Spinal cord (tissue), 3 donors: ENCODE data around the genes LRRC3C, KRT222 and KRT39.

GRCh38 chr17:39927466-39928444, at the start of gene LRRC3C:
LRRC3C (plus strand) TSS chr17:39927732.
- PRO-cap = no peak
- RAMPAGE, long total RNA = start-site peak on the minus strand at chr17:39927509-39927609, 721 and 513 reads in 2 replicates

GRCh38 chr17:40104351-40105317, 4.2 kb upstream of the NR1D1 start:
- PRO-cap = no peak
- RAMPAGE, long total RNA = no peak

DNA sequence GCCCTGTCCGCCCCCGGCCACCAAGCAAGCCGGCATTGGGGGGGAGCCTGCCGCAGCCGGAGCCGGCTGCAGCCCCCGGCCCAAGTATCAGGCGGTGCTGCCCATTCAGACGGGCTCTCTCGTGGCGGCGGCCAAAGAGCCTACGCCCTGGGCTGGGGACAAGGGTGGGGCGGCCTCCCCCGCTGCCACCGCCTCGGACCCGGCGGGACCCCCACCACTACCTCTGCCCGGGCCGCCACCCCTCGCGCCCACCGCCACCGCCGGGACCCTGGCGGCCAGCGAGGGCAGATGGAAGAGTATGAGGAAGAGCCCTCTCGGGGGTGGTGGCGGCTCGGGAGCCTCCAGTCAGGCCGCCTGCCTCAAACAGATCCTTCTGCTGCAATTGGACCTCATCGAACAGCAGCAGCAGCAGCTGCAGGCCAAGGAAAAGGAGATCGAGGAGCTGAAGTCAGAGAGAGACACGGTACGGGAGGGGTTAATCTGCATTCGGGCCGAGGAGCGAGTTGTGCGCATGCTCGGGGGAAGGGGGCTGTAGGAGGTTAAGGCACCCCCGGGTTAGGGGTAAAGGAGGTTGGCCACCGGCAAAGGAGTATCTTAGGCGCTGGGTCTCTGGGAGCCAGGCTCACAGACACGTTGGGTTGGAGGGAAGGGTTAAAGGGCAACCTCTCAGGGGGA, 1.3 kb downstream of the MSL1 start:
- PRO-cap = no peak
- RAMPAGE, long total RNA = no peak

DNA sequence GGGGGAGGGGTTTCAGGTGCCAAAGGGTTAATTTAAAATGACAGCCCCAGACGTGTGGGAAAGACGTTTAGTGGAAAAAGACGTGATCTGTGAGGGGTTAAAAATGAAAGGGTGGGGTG, 1.7 kb downstream of the MSL1 start:
- PRO-cap = no peak
- RAMPAGE, long total RNA = no peak

DNA sequence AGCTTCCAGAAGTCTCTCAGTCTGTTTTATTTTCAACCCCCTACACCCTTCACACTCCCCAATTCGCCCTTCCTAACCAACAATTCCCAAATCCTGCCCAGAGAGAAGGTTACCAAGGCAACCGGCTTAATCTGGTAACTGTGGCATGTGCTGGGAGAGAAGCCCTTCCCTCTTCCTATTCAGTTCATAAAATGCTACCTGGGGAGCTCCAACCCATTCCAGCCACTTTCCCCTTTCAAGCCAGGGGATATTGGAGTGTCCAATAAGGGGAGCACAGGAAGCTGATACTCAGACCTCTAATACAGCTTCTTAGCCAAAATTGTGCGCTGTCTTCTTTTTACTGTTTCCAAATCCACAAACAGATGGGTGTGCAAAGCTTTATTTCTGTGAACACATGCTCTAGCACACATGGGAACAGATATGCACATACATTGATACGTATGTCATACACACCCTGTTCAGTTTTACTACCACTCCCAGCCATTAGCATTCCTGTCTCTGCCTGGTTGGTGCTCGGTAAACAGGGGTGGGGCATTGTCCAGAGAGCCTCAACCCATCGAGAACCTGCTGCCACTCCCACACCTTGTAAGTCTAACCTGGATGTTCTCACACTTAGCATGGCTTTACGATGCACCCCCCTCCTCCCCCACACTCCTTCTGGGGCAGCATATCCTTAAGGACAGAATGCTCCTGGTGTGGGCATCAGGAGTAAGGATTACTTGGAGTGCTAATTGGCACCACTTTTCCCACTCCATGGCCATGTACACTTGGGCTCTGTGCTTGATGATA, 1.1 kb upstream of the RAPGEFL1 start:
- PRO-cap = no peak
- RAMPAGE, long total RNA = no peak

DNA sequence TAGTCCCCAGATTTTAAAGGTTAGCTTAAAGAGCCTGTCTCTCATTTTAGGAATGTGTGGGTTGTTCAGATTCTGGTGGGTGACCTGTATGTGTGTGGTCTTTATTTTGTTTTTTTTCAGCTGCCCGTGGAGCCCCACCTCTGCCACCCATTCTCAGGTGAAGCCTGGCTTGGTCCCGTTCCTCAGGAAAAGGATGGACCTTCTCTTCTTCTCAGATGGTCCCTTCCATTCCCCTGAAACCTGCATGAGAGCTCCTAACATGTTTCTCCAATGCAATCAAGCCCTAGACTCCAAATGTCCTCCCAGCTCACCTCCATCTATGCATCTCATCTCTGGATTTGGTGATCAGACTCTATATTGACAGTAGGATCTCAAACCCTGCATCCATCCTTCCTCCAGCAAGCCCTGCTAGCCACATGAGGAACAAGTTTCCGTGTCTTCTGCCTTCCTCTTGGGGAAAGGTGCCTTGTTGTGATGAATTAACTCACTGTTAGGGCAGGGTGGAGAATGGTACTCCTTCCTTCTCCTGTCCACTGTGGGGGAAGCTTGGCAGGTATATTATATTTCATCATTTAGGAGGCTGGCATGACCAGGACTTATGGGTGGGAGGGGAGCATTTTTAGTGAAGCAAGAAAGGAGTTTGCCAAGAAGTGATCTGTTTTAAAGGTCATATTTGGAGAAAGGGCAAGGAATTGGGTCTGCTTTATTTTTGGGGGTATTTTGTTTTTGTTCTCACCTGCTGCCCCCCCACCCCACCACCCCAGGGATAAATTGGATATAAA, 9.4 kb upstream of the CDC6 start:
- PRO-cap = no peak
- RAMPAGE, long total RNA = no peak

DNA sequence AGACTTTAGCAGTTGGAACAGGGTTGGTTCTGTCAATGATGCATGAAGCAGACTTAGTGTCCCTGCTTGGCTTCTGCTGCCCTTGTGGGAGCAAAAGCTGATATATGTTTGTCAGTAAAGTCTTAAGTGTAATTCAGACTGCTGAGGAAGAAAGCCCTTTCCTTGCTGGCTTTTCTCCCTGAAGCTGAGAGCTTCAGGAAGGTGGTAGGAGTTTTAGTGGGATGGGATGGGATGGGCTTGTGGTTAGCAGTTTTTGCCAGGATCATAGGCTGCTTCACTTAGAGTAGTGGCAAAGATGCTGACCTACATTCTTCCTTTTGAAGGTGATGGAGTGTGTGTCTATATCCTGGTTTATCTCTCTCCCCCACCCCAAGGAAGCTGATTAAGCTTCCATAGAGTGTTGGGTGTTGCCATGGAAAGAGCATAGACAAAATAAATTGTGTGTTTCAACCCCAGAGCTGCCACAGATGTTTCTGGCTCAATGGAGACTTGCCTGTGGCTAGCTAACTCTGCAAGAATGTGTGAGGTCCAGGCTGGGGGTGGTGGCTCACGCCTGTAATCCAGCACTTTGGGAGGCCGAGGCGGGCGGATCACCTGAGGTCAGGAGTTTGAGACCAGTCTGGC, 4.7 kb upstream of the RARA start:
- PRO-cap = no peak
- RAMPAGE, long total RNA = no peak

GRCh38 chr17:40307520-40308724, 1.1 kb upstream of the RARA start:
- PRO-cap = no peak
- RAMPAGE, long total RNA = no peak

DNA sequence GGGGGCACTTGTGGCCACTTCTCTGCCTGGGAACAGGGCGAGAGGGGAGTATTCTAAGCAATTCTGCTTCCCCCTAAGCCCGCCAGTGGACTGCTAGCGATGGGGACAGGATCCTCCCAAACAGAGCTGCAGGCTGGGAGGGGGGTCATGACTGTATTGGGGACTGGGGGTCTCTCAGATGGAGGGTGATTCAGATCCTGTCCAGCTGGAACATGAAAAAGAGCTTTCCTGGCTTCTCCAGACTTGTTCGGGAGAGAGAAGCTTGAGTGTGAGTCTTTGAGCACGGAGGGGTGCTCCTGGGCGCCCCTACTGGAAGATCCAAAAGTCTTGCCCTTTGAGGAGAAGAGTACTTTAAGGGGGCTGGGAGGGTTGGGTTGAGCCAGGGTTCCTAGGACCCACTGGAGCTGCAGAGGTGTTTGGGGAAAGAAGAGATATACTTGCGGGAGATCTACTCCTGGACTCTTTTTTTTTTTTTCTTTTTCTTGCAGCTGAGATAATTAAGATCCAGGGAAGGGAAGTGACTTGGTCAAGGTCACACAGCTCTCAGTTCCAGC, 8.3 kb downstream of the RARA start:
- PRO-cap = no peak
- RAMPAGE, long total RNA = no peak

DNA sequence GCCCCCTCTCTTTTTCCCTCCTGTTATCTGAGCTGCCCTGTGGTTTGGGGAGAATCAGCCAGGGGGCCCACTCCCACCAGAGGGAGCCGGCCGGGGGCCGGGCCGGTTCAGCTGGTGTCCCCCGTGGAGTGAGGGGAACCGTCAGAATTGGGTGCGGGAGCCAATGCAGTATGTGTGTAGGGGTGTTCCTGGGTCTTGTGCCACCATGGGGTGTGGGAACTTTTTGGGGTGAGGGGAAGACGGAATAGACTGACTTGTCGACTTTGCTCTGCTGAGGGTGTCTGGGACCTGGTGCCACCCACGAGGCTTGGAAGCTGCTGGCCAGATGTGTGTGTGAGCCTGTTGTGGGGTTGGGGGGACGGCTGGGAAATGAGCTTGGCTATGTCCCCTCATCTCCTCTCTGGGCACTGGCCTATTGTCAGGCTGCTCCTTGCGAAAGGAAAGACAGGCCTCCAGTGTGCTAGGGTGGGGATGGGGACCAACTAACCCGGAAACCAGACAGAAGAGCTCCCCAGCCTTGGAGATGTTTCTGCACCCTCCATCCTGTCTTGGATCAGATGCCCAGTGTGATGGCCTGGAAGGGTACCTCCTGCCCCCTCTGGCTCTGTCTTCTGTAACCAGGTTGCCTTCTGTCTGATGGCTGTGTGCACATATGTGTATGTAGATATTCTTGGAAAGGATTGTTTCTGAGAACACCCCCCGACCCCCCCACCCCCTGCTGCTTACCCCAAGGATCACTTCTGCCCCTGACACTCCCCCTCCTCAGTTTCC, 10.0 kb downstream of the RARA start:
- PRO-cap = no peak
- RAMPAGE, long total RNA = no peak

- PRO-cap = no peak
- RAMPAGE, long total RNA = no peak
These were observed 6.8 kb downstream of the GJD3 start for GRCh38 chr17:40357828-40358027.

GRCh38 chr17:40442377-40442677, 923 bp upstream of the IGFBP4 start:
- PRO-cap = no peak
- RAMPAGE, long total RNA = no peak

- PRO-cap = no peak
- RAMPAGE, long total RNA = no peak
These were observed 10.8 kb downstream of the TNS4 start for GRCh38 chr17:40490289-40491381.

DNA sequence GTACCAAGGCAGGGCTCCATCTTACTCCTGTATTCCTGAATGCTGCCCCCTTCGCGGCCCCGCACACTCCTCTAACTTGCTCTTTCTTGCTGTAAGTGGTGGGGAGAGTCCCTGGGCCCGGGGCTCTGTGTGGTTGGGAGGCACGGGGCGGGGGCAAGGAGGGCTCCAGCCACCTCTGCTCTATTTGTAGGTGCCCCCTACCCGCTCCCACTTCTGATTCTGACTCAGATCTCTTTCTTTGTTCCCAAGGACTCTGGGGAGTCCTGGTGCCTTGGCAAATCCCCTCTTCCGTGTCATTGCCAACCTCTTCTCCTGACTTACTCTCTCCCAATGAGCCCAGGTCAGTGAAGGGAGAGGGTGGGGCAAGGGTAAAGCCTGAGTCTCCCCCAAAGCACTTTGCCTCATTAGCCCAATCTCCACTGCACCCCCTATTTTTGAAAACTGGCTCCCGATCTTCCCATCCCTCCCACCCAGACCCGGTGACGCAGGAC, 1.0 kb downstream of the TNS4 start:
- PRO-cap = no peak
- RAMPAGE, long total RNA = no peak

GRCh38 chr17:40538030-40539033, 26.9 kb downstream of the CCR7 start:
- PRO-cap = no peak
- RAMPAGE, long total RNA = no peak

DNA sequence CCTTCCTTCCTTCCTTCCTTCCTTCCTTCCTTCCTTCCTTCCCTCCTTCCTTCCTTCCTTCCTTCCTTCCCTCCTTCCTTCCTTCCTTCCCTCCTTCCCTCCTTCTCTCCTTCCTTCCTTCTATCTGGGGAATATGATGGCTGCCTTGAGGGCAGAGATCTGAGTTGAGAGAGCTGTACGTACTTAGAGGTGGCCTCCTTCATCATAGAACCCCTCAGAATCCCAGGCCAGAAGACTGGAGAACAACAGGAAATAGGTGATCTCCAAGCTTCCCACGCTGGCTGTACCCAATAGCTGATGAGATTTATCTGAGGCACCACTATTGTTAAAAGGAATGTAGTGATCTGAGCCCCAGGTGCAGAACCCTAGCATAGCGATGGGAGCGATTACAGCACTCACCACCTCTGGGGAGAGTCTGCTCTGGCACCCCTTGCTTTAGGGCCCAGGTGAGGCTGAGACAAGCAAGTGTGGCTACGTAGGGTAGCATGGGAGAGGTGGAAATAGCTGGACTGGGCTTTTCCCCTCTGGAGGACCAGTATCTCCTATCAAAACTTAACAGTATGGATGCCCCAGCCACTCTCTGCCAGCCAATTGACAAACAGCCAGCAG, 26.0 kb downstream of the CCR7 start:
- PRO-cap = no peak
- RAMPAGE, long total RNA = no peak

DNA sequence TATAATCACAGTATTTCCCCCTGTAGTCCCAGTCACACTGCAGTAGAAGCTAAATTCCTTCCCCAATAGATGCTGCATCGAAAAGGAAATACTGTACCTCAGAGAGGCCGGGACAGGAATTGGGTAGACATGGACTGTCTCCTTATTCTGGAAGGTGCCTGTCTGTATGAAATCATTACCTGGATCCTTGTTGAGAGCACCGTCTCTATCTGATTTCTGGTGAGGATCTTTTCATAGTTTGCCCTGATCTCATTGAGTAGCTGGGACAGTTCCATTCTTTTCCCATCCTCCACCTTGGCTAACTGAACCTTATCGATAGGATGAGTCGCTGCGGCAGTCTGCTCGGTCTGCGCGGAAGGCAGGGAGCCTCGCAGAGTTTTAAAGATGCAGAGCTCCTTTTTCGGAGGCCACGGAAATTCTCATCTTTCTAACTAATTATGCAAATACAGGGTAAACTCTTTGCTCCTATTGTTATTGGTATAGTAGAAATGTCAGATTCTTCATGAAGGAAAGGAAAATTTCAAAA, at the start of gene KRT222:
TSS of gene KRT222 (minus strand) at position 353 of the 526 bp plus-strand sequence.
- PRO-cap = no peak
- RAMPAGE, long total RNA = start-site peak on the minus strand centred at position 295 of the sequence, 56 bp wide, 132 and 180 reads in 2 replicates

GRCh38 chr17:40964364-40964772, 2.4 kb downstream of the KRT39 start:
- PRO-cap = no peak
- RAMPAGE, long total RNA = no peak

GRCh38 chr17:40966572-40967117, at the start of gene KRT39:
KRT39 (minus strand) TSS chr17:40966948.
- PRO-cap = no peak
- RAMPAGE, long total RNA = no peak

DNA sequence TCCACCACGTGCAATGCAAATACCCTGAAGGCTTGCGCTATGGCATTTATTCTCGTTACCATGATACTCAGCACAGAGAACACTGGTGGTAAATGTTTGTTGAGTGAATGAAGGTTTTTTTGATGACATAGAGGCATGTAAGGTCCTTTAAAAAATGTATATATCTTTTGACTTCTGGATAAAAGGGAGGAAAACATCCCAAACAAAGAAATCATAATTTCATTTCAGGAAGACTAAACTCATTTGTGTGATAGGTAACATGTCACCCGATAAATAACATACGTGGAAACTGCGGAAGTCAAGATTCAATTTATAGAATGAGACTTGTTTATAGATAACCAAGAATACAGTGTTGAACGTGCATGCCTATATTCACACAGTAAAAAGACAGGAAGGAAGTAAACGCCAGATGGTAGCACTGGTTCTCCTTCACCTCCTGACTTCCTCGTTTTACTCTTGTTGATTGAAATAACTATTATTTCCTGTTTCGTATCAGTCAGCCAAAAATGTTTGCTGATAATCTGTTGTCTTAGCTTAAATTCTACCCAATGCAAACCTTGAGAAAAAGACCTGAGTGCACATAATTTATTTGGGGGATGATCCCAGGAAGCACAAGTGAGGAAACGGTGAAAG, 2.0 kb upstream of the KRTAP4-11 start:
- PRO-cap = no peak
- RAMPAGE, long total RNA = no peak